ENCODE measurements around a stretch of chr22.

DNA sequence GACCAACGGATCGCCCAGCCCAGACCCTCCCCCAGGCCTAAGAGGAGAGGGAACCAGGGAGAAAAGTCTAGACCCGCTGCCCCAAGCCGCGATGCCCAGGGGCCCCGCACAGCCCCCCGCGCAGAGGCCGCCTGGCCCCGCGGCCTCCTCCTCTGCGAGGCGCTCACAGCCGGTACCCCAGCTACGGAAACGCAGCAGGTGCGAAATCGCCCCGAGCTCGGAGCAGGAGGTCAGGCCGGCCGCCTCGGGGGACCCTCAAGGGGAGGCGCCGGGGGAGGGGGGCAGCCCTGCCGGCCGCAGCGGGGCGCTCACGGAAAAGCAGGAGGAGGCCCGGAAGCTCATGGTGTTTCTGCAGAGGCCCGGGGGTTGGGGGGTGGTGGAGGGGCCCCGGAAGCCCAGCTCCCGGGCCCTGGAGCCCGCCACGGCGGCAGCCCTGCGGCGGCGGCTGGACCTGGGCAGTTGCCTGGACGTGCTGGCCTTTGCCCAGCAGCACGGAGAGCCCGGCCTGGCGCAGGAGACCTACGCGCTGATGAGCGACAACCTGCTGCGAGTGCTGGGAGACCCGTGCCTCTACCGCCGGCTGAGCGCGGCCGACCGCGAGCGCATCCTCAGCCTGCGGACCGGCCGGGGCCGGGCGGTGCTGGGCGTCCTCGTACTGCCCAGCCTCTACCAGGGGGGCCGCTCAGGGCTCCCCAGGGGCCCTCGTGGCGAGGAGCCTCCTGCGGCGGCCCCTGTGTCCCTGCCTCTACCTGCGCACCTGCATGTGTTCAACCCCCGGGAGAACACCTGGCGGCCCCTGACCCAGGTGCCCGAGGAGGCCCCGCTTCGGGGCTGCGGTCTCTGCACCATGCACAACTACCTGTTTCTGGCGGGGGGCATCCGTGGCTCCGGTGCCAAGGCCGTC, 2.9 kb downstream of the KLHDC7B start:
- PRO-cap = no peak
- RAMPAGE, long total RNA = no peak

GRCh38 chr22:50583045-50583241, 294 bp upstream of the CHKB start:
- PRO-cap = no peak
- RAMPAGE, long total RNA = no peak

GRCh38 chr22:50583242-50583765, 655 bp upstream of the CHKB start:
- PRO-cap = no peak
- RAMPAGE, long total RNA = no peak

DNA sequence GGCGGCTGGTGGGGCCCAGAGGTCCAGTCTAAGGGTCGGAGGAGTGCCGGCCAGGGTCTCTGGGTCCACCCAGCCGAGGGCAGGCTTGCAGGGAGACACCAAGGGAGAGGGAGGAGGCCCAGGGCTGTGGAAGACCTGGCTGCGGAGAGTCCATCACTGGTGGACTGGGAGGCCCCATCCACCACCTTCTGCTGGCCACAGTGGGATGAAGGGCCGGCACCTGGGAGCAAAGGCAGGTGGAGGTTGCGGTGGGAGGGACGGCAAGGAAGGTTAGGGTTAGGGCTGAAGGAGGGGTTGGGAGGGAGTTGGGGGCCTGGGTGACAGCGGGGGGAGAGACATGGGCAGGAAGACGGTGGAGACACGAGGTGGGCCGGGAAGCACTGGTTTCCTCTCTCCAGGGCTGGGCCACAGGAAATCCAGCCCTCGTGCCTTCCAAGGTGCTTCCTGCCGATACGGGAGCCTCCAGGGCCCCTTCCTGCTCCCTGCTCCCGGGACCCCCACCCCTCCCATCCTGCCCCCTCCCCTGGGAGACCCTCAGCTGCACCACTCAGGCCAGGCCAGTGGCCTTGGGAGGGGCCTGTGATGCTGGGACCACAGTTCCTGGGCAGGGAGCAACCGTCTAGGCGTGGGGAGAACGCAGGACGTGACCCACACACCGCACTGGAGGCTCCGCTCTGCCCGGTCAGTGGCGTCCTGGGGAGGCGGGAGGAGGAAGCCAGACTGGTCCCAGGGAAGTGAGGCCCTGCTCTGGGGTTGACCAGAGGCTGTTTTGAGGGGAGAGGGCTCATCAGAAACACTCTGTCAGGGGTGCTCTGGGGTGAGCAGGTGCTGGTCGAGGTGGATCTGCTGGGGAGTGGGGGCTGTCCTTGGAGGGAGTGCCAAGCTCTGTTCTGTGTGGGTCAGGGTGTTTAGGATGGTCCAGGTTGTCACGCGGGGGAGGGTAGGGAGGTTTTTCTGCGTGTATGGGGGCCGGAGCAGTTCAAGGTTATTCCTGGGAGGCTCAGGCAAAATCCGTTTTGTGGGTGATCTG, 44.5 kb upstream of the ARSA start:
- PRO-cap = no peak
- RAMPAGE, long total RNA = no peak

DNA sequence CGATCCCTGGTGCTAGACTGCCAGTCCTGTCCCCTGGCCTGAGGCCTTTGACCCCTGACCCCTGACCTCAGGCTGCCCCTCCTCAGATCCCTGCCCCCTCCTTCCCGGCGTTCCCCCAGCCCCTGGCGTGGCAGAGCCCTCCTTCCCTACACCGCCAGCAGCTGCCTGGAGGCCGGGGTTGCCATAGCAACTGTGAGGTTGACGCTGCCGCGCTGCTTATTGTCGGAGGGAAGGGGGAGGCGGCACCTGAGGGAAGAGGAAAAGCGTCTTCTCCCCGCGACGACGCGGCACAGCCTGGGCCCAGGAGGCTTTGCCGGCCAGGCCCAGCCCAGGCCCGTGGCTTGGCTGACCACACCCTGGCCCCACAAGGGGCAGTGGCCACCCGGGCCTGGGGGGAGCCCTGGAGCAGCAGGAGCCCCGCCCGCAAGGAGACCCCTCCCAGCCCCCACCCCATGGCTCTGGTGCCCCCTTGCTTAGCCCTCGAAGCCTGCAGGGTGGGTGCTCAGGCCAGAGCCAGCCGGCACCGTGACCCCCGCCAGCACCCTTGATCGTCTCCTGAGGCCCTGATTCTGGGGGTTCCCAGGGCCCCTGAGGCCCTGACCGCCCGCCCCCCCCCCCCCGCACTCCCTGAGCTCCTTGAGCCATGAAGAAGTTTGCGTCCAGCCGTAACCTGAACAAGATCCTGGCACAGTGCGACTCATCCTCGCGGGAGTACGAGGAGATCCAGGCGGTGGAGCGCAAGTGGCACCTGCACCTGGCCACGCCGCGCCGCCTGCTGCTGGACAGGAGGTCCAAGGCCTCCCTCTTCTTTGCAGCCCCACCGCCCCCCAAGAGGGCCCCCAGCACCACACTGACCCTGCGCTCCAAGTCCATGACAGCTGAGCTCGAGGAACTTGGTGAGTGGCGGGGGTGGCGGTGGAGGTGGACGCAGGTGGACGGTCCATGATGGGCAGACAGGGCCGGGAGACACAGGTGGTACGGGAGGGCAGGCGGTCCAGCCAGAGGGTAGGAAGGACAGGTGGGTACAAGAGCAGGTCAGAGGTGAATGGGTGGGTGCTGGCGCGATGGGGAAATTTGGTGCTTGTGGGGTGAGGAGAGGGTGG, 32.4 kb upstream of the ACR start:
- PRO-cap = no peak
- RAMPAGE, long total RNA = no peak

Measured in spinal cord (tissue), 3 donors.